ENCODE measurements around the gene JMJD6.

GRCh38 chr17:76613110-76613663 lies 27.5 kb upstream of the ST6GALNAC2 start:
- PRO-cap = no peak

- PRO-cap = no peak
These were observed 13.2 kb downstream of the MXRA7 start for GRCh38 chr17:76697267-76698222.

DNA sequence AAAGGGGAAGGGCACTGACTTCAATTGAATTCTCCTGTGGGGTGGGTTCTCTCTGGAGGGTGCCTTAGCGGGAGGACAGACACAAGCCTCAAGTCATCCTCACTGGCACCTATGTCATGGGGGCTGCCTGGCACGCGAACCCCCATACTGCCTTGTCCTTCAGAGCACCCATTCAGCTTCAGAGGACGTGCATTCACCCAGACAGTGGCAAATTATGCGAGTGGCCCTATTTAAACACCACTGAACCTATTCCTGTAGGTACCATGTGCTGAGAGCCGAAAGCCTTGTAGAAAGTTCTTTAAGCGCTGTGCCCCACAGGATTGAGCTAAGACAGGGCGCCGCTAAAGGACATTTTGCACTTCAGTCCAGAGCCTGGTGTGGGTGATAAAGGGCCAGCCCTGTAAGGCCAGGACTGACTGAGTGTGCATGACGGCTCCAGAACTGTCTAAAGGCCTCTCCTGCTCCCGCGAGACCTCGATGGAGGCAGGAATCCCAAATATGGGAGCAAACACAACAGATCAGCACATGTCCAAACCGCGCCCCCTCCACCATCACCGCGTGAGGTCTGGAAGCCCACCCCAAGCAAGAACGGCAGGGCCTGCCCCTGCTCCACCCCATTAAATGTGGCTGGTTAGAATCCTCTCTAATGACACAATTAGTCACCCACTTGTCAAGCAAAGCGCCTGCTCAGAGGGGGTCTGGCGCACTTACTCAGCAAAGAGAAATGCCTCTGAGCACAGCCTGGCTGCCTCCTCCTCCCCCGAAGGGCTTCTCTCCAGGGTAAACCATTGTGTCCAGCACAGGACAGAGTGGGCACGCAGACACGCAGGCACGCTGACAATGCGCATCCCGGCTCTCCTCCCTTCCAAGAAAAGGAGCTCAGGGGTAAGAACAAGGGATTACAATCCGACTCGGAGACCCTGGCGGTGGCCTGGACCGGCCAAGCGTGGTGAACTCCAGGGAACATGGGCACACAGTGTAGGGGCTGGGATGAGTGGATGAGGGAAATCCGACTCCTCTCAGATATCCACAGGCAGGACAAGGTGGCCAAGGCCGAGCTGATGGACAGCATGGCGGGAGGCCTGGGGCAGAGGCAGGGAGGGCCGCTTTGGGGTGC lies 1.6 kb downstream of the MXRA7 start:
- PRO-cap = unidirectional peak, minus-strand start at position 447 of the sequence

GRCh38 chr17:76726188-76726993 lies at the start of gene JMJD6:
Gene JMJD6, minus strand, starts transcription at chr17:76726606.
- PRO-cap = bidirectional peak, plus-strand start at chr17:76726868, minus-strand start at chr17:76726606

- PRO-cap = no peak
These were observed 15.4 kb downstream of the MFSD11 start for GRCh38 chr17:76752869-76754127.

DNA sequence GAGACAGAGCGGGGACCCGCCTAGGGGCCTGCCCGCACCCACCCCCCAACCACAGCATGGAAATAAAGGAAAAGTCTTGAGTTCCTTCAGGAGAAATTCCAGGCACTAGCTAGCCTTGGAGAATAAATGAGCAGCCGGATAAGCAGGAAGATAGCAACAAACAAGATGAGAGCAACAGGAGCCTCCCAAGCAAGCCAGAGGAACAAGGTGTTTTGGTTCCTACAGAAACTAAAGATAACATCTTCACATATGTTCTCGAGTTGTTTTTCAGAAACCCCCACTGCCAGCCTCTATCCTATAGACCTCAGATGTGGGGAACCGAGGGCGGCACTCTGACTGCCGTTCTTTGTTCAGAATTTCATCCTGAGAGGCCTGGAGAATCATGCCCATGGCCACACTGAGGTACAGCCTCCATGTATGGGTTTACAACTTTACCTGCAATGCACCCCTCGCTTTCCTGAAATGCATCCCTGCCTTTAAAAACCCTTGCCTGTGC lies 129.1 kb downstream of the MGAT5B start:
- PRO-cap = no peak

DNA sequence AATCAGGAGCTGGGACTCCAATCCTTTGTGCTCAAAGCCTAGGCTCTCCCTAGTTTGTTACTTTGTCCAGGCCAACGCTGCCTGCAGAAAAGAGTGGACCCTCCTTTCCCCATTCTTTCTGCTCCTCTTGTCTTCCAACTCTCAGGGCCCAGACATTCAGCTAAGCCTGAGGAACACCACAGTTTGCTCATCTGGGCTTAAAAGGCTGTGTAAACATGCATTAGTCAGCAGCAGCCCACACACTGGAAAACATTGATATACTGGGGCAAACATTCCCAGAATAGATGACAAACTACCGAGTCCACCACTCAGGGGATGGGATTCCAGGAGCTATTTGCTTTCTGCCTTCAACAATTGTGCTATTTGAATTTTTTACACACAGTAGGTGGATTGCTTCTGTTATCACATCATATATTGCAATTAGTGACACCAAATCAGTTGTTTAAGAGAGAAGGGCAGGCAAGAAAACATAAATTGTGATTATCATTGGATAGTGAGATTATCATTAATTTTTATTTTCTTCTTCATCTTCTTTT lies 18.9 kb upstream of the SEC14L1 start:
- PRO-cap = no peak

DNA sequence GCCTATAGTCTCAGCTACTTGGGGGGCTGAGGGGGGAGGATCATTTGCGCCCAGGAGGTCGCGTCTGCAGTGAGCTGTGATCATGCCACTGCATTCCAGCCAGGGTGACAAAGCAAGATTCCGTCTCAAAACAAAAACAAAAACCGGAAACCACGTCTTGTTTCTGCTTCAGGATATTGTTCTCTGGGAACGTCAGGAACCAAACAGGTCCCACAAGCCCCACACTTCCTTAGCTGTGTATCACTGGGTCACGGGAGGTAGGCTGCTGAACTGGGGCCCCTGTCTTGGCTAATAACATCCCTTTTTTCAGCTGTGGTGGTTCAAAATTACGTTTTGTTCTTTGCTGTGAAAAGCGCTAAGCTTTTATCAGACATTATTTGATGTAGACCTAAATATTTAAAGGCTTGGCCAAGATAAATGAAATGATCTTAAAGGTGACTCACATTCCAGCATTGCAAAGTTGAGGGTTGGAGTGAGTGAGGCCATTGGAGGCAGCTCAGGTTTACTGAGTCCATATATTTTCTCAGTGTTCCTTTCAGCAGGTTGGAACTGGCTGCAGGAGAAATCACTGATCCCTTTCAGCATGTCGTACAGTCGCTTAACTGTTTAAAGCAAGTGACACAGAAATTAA lies 16.4 kb upstream of the SEC14L1 start:
- PRO-cap = no peak

GRCh38 chr17:77139791-77140195 lies 976 bp upstream of the SEC14L1 start:
- PRO-cap = no peak

DNA sequence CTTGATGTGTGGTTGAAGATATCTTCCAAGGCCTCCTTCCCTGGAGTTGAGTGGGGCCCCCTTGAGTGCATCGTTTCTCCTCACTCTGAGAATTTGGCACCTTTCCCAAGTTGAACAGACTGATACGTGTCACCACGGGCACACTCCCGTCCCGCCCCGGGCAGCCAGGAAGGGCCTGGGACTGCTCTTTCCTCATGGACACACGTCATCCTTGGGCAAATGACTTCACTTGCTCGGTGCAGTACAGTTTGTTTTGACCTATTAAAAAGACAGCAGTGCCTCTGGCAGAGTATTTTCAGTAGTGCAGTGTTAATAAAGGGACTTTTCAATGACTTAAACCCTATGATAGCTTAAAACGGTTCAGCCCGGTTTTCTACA lies 59.9 kb downstream of the SEC14L1 start:
- PRO-cap = no peak

DNA sequence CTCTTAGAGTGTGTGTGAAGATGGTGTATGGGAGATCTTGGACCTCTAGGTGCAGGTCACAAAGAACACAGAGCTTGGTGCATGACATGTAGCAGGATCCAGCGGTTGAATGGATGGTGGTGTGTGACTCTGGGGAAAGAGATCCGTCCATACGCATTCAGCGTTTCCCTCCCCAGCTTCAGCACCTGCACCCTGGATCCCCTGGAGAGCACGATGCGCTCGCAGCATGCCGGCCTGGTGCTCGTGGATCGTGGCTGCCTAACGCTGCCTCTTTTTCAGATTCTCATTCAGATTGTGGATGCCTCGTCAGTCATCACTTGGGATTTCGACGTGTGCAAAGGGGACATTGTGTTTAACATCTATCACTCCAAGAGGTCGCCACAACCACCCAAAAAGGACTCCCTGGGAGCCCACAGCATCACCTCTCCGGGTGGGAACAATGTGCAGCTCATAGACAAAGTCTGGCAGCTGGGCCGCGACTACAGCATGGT lies 69.6 kb upstream of the SEPTIN9 start:
- PRO-cap = no peak

DNA sequence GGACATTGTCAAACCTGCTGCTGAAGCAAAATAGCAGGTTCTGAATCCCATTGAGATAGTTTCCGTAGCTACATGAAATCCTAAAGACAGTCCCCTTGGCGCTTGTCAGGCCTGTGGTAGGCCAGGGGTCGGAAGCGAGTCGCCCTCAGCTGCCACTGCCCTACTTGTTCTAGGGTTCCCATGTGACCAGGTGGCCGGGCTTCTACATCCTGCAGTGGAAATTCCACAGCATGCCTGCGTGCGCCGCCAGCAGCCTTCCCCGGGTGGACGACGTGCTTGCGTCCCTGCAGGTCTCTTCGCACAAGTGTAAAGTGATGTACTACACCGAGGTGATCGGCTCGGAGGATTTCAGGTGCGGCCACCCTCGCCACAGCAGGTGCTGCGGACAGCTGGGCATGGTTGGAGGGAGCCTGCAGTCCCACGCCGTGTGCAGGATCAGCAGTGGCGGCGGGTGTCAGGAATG lies 68.1 kb upstream of the SEPTIN9 start:
- PRO-cap = no peak

DNA sequence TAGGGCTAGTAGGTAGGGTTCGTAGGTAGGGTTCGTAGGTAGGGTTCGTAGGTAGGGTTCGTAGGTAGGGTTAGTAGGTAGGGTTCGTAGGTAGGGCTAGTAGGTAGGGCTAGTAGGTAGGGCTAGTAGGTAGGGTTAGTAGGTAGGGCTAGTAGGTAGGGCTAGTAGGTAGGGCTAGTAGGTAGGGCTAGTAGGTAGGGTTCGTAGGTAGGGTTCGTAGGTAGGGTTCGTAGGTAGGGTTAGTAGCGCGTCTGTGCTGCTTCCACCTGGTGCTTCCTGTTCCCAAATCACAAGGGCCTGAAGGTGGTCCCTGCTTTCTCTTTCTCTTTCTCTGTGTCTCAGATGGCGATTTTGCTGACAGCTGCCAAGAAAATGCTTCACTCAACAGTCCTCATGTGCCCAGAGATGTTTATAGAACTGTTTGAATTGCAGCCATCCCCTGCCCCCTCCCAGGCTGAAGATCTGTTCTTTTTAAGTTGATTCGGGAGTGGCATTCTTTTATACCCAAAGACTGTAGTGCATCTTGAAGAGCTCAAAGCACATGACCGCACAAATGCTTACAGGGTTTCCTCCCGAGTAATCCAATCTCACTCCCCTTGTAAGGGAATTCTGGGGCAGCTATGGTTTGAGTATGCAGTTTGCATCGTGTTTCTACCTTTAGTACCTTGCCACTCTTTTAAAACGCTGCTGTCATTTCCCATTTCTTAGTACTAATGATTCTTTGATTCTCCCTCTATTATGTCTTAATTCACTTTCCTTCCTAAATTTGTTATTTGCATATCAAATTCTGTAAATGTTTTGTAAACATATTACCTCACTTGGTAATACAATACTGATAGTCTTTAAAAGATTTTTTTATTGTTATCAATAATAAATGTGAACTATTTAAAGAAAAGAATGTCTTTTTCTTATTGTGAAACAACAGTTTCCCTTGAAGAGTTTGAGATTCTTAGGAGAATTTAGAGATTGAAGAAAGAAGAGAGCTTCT lies 64.8 kb upstream of the SEPTIN9 start:
- PRO-cap = no peak

DNA sequence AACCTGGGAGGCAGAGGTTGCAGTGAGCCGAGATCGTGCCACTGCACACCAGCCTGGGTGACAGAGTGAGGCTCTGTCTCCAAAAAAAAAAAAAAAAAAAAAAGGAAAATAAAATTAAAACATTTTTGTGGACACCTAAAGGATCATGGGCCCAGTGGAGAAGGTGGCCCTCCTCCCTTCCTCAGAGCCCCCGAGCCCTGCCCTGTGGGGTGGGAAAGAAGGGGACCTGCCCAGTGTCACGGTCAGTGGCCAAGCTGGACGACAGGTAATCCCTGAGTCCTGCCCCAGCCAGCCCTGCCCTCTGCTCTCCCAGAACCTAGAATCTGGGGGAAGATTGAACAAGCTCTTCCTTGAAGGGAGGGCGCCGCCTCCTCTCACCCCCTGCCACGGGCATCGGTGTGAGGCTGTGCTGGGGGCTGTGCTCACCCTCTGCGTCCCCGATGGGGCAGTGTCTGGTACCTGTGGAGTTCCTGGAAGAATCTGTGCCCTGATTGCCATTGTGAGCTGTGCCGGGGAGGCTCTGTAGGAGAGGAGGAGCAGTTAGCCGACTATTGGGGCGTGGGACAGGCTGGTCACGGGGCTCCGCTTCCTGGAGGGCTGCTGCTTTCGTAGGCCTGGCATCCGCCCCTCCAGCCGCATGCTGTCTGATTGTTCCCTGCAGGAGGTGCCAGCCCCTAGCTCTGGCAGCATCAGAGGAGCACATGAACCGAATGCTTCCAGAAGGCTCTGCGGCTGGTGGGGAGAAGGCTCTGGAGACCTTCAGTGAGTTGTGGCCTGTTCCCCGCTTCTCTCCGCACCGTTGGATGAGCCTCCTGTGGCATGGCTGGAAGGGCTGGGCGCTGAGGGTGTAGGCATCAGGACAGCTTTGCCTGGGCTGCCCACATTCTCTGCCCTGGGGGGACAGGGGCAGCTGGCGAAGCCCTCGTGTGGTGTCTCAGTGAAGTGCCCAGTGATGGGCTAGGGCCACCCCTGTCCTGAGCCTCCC lies 53.9 kb upstream of the SEPTIN9 start:
- PRO-cap = no peak

- PRO-cap = bidirectional peak, plus-strand start at chr17:77319599, minus-strand start at chr17:77319436; unidirectional peak, plus-strand start at chr17:77319926; bidirectional peak, plus-strand start at chr17:77319948, minus-strand start at chr17:77319968
These were observed 38.4 kb downstream of the SEPTIN9 start for GRCh38 chr17:77319310-77320409.

DNA sequence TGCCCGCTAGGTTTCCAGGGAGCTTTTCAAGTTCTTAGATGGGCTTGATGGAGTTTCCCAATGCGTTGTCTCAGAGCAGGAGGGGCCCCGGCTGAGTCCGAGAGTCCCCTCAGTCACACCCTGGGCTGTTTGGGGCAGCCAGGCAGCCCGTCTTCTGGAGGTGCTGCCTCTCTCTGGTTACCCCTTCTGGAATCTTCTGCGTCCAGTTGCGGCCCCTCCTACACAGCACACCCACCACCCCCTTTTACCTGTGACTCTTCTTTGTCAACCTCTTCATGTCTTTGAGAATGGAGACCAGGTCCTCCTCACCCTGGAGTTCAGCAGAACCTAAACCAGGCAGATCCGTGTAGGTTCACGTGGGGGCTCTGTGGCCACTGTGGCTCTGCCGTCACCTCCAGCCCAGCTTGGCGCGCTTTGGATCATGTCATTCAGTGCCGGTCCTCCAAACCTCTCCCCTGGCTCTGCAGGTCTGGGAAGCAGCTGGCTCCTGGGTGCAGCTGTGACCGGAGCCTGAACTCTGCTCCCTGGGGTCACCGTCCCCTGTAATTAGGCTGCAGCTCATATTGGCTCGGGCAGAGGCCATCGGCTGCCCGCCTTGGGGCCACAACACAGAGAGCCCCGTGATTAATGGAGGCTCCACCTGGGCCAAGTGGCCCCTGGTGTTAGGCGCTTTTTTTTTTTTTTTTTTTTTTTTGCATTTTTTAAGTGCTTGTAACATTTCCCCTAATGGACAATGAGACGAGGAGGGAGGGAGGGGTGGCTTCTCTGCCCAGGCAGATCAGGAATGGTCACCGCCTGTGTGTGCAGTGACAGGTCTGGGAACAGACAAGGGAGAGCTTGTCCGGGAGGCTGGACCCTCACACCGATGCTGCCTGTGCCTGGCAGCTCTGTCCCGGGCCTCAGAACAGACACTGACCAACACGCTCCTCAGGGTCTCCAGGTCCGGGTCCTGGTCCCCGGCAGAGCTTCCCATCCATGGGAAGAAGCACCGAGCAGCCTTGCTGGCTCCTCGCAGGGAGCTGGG lies 107.2 kb downstream of the SEPTIN9 start:
- PRO-cap = no peak

- PRO-cap = no peak
These were observed 172.5 kb downstream of the SEPTIN9 start for GRCh38 chr17:77453445-77454560.

DNA sequence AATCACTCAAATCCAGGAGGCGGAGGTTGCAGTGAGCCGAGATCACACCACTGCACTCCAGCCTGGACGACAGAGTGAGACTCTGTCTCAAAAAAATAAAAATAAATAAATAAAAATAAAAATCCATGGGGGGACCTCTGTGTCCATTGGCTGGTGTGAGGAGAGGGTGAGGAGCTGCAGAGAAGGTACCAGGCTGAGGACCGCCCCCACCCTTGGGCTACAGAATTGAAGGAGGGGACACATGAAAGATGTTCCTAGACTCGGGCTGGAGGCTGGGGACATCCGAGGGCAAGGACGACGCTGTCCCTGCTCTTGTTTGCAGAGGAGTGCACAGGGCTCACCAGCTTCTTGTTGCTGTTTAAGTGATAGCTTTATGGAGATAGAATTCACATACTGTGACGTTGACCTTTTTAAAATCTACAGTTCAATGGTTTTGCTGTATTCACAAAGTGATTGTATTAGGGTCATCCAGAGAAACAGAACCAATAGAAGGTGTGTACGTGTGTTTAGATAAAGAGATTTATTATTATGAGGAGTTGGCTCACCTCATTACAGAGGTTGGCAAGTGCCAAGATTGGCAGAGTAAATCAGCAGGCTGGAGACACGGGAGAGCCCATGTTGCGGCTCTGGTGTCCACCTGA lies 180.0 kb downstream of the SEPTIN9 start:
- PRO-cap = no peak

GRCh38 chr17:77493574-77493967 lies 212.3 kb downstream of the SEPTIN9 start:
- PRO-cap = no peak

GRCh38 chr17:77546627-77547429 lies 265.5 kb downstream of the SEPTIN9 start:
- PRO-cap = no peak